T-cell (primary cell): Measurements from ENCODE around the genes HELB and DYRK2.

DNA sequence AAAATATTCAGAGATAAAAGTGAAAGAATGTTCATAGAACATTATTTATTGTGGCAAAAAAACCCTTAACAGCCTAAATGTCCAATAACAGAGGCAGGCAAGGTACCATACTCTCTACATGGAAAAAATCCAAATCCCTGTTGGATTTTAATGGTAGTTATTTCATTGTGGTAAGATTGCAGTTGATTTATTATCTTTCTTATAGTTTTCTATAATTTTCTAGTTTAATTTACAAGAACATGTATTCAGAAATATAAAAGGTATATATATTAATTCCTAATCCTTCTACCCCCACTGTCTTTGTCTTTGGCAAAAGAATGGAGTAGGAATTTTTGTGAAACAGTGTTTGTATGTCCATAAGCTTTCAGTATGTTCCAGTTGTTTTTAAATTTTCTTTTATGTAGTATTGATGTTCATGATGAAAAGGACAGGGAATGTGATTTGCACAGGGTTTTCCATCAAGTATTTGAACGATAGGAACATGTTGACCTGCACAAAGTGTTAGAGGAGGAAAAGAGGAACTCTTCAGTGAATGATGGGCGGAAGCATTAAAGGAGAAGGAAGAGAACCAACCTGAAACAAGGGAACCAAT lies 112.3 kb downstream of the MSRB3 start:
- PRO-cap, 7 experiments = no peak in any of the 7 experiments

- PRO-cap, 7 experiments = no peak in any of the 7 experiments
Measured at GRCh38 chr12:65822572-65823277, 1.6 kb upstream of the HMGA2 start.

DNA sequence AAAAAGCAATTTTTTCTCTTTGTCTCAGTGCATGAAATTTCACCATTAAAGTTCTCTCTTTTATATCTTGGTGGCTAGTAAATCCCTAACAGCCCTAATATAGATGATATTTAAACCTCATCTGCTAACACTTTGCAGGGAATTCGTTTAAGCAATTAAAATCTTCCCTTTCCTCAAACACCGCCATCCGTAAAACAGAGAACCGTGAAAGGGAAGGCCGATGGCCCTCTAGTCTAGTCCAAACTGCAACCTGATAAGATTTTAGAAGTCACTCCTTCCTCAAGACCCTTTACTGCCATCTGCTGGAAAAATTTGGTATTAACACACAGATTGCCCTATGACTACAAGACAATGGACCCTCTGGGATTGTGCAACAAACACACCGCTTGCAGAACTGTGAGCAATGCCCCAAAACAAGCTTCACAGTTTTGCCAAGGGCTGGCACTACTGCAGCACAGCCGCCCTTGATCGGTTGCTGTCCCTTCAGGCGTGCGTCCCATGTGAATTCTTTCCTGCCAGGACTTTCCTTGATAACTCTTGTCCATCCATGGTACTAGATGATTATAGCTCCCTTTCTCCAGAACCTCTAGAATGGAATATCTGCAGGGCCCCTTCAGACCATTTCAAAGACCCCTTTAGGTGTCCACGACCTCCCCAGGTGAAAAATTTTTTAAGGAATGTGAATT lies 23.1 kb downstream of the LLPH start:
- PRO-cap, 7 experiments = no peak in any of the 7 experiments

DNA sequence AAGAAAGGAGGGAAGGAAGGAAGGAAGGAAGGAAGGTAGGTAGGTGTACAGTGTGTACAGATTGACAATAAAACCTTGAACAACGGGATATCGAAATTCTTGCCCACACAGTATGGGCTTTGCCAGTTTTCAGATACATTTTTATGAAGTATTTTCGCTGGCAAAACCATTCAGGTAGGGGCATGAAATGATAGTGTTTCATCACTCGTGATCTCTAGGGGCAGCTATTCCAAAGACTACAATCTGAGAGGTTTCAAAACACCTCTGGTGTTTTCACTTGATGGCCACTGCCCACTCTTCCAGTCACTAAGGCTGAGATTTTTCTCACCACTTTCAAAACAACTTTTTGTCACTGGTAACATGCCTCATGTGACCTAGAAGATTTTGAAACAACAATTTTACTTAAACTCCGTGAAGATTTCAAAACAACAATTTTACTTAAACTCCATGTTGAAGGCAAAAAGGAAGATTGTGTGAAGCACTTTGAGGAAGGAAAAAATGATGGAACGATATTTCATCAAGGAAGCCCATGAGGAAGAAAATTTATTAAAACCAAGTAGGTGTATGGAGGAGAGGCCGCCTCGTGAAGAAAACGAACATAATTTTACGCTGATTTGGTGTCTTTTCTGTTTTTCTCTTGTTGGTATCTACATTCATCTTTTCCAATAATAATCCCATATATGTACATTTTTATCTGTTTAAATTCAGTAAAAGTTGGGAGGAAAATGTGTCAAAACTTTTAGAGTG lies 1.2 kb upstream of the IRAK3 start:
- PRO-cap, 7 experiments = no peak in any of the 7 experiments

DNA sequence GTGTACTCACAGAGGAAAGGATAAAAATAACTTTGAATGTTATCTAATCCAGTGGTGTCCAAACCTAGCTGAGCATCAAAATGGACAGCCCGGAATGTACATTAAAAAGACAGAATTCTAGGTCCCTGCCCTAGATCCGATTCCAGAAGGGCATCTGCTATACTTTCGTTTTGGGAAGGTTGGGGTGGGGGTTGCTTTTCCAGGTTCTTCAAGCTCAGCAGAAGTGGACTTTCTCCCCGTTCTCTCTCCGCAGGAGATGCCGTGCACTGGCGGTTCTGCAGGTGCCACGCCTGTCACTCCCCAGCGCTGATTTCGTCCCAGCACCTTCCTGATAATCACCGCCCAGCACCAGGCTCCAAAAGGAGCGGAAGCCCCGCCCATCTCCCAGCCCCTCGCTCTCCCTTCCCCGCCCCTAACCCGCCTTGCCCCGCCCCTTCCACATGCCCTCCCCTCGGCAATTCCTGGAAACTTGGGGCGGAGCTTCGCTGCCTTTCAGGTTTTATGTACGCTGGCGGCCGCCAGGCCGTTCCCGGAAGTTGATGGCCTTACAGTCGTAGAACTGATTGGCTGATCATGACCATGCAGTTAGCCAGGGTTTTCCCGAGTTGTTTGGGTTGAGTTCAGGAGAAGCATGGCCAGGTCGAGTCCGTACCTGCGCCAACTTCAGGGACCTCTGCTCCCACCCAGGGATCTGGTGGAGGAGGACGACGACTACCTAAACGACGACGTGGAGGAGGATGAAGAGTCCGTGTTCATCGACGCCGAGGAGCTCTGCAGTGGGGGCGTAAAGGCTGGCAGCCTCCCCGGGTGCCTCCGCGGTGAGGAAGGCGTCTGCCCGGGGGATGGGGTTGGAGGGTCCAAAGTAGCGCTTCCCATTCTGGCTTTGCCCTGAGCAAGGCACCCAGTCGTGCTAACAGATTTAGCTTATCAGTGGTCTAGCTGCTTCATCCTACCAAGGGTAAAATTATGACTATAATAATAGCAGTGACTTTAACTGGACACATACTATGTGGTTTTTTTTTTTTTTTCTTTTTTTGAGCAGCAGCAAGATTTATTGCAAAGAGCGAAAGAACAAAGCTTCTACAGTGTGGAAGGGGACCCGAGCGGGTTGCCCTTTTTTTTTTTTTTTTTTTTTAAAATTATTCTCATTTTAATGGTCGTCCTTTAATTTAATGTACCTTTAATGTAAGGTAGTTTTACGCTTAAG lies at the start of gene HELB:
HELB (plus strand) TSS at position 521 of the 1,207 bp plus-strand sequence.
- PRO-cap, 7 experiments = peak in 7 of 7 experiments; most common plus-strand start position 504 of the sequence (in 3); most common minus-strand start position 330 of the sequence (in 6)

DNA sequence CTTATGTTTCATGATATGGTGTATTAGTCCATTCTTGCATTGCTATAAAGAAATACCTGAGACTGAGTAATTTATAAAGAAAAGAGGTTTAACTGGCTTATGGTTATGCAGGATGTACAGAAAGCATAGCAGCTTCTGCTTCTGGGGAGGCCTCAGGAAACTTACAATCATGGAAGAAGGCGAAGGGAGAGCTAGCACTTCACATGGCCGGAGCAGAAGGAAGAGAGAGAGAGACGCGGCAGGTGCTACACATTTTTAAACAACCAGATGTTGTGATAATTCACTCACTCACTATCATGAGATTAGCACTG lies 195.5 kb upstream of the GRIP1 start:
- PRO-cap, 7 experiments = no peak in any of the 7 experiments

- PRO-cap, 7 experiments = no peak in any of the 7 experiments
Measured at GRCh38 chr12:66909223-66909613, 230.3 kb upstream of the GRIP1 start.

- PRO-cap, 7 experiments = no peak in any of the 7 experiments
Measured at GRCh38 chr12:67018991-67019478, 250.1 kb upstream of the CAND1 start.

GRCh38 chr12:67068470-67069477 lies 200.4 kb upstream of the CAND1 start:
- PRO-cap, 7 experiments = no peak in any of the 7 experiments

- PRO-cap, 7 experiments = peak in 1 of 7 experiments; most common minus-strand start chr12:67069613 (in 1)
Measured at GRCh38 chr12:67069478-67070209, 199.5 kb upstream of the CAND1 start.

GRCh38 chr12:67456565-67456882 lies 187.4 kb downstream of the CAND1 start:
- PRO-cap, 7 experiments = no peak in any of the 7 experiments

DNA sequence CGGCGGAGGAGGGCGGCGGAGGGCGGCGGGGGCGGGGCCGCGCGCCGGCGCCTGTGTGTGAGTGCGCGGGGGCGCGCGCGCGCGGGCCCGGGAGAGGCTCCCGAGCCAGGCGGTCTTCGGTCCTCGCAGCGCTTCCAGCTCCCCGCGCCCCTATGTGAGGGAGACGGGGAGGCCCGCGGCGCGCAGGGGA lies at the start of gene DYRK2:
DYRK2 (plus strand) TSS at position 78 of the 190 bp plus-strand sequence.
- PRO-cap, 7 experiments = peak in 7 of 7 experiments; most common plus-strand start position 84 of the sequence (in 7)

GRCh38 chr12:67657952-67658626 lies 9.5 kb downstream of the DYRK2 start:
- PRO-cap, 7 experiments = peak in 1 of 7 experiments; most common plus-strand start chr12:67658399 (in 1)

DNA sequence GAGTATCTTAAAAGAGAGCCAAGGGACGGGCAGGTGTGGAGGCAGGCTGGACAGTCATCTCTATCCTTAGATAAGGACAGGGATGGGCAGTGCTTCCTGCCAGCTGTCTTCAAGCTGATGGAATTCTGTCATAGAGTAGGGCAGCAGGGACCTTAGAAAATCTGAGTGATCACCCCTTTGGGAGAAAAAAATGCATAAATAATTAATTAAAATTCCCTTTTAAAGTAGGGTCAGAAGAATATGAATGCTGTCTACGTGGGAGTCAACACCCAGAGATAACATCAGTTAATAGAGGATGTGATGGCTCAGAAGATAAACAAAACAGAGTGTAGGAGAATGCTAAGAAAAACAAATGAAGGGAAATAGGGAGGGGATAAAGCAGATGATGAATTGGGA lies 57.3 kb downstream of the DYRK2 start:
- PRO-cap, 7 experiments = no peak in any of the 7 experiments

DNA sequence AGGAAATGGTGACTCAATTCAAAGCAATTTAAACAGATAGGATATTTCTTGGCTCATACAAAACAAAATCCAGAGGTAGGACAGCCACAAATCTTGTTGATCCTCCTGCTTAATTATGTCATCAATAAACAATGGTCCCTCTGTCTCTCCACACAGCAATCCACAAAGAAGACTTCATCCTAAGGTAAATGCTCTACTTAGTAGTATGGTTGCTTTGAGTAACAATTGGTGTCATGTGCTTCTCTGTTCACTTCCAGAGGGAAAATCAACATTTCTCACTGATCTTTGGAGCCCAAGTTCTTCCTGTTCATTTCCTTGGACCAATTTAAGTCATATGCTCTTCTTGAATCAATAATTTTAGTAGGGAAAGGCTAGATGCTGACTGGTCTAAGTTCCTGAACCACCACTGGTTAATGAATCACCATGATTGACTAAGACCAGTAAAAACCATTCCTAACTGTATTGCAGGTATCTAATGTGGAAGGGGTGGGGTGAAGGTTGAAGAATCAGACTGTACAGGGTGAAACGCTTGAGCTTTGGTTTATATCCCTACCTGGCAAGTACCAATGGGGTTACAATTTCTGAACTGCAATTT lies 100.0 kb downstream of the DYRK2 start:
- PRO-cap, 7 experiments = no peak in any of the 7 experiments

GRCh38 chr12:67772595-67773399 lies 124.3 kb downstream of the DYRK2 start:
- PRO-cap, 7 experiments = no peak in any of the 7 experiments

DNA sequence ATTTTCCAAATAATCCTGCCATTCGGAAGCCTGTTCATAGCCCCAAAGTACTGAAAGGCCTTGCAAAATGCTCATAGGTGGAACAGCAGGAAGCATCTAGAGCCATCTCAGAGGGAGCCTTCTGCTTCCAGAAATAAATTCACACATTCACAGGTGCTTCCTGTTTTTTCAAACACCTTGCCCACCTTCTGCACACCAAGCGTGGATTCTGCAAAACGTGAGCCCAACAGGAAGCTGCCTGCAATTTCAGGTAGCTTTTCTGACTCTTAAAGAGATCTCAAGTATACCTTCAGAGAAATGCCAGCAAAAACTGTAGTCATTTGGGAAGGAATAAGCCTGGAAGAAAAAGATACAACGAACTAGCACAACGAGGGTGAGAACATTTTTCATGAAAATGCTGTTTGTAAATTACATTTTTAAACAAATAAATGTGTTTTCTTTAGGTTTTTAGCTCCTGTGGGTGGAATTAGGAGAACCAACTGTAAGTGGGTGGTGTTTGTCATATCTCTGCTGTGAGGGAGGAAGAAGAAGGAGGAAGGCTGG lies 170.3 kb downstream of the IFNG start:
- PRO-cap, 7 experiments = peak in 1 of 7 experiments; most common plus-strand start position 205 of the sequence (in 1)

GRCh38 chr12:68613876-68614590 lies 3.3 kb downstream of the RAP1B start:
- PRO-cap, 7 experiments = peak in 1 of 7 experiments; most common plus-strand start chr12:68614057 (in 1)

GRCh38 chr12:68814259-68815436 lies 6.7 kb downstream of the MDM2 start:
- PRO-cap, 7 experiments = no peak in any of the 7 experiments

DNA sequence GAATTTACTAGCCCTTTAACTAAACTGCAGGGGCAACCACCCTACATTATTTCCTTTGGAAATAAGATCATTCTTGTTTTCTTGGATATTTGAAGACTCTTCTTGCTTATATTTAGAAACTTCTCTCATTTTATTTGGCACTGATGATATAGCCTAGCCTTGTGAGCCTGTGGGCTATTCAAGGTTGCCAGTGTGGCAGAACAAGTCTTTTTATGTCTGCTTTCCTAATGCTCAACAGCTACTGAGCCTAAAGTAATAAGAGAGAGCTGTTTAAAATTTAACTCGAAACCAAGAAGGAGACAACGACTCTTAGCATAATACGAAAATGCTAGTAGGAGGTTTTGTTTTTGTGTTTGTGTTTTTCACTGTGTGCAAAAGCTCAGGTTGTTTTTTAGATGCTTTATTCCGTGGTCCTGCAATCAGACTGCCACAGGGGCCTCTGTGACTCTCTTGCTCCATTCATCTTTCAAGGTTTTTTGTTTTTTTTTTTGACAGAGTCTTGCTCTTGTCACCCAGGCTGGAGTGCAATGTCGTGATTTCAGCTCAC lies 104.1 kb upstream of the CPM start:
- PRO-cap, 7 experiments = no peak in any of the 7 experiments